Cardiac ventricle fibroblast (primary cell): Measurements from ENCODE around the genes MCRS1 and FAM186B.

DNA sequence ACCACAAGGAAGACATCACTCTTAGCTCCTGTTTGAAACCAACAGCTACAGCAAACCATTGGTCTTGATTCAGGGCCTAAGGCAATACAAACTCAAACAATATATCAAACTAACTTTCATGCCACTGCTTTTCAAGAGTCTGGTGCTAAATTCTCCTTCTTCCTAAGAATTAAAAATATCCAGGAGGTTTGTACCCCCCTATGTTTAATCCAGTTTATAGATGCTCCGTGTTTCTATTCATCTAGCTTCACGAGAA is 25.4 kb downstream of the KANSL2 start:
- RAMPAGE, long total RNA = no peak

DNA sequence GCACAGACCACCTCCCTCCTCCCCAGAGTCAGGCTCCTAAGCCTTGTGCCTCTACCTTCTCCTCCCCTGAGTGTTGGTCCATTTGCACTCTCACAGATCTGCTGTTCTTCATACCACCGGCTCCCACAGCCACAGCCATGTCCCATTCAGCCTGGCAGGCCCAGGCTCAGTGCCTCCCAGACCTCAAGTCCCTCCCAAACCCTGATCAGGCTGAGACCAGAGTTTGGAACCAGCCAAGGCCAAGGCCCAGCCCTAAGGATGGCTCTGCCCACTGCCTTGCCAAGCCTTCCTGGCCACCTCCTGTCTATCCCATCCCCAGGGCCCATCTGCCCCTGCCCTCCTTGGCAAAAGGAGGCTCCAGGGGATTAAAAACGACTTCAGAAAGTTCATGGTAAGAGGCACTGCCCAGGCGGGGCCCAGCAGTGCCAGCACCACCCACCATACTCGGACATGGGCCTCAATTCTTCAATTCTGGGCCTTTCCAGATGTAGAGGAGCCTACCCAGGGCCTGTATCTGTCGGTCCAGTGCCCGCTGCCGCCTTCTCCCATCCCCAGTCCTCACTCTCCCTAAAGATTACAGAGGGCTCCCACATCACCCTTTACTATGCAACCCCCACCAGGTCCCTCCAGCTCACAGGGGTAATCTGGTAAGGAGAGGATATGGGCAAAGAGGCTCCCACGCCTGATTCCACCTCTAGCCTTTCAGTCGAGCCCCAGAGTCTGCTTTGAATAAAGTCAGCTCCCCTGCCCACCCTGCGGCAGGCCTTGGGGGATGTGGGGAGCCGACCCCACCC is 1.0 kb downstream of the ADCY6 start:
- RAMPAGE, long total RNA = no peak

DNA sequence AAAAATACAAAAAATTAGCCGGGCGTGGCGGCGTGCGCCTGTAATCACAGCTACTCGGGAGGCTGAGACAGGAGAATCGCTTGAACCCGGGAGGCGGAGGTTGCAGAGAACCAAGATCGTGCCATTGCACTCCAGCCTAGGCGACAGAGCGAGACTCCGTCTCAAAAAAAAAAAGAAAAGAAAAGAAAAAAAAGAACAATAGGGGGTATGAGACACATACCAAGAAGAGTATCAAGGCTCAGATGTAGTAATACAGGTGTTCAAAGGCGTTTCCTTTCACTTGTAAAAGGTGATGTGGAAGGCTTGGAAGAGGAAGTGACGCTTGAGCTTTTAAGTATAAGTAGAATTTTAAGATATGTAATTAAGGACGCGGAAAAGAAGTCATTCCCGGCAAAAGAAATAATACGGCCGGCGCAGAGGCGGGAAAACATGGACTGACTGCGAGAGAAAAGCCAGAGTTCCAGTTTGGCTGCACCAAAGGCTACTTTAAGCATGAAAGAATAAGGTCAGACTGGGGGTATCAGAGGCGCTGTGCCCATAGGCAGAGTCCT is 578 bp downstream of the DDX23 start:
- RAMPAGE, long total RNA = no peak

- RAMPAGE, long total RNA = no peak
Measured at GRCh38 chr12:48853068-48853692, 1.2 kb upstream of the DDX23 start.

- RAMPAGE, long total RNA = no peak
Measured at GRCh38 chr12:48938549-48939378, 13.5 kb upstream of the FKBP11 start.

- RAMPAGE, long total RNA = no peak
Measured at GRCh38 chr12:48978030-48978294, 160 bp upstream of the WNT1 start.

- RAMPAGE, long total RNA = no peak
Measured at GRCh38 chr12:49049308-49049830, 11.2 kb downstream of the KMT2D start.

DNA sequence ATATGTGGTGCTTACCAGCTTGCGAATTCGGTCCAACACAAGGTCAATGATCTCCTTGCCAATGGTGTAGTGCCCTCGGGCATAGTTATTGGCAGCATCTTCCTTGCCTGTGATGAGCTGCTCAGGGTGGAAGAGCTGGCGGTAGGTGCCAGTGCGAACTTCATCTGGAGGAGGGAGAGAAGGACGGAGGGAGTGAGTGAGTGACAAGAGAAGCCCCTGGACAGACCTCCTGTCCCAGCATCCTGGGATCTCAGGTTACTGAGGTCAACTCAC is 2.0 kb downstream of the TUBA1B start:
- RAMPAGE, long total RNA = no peak

DNA sequence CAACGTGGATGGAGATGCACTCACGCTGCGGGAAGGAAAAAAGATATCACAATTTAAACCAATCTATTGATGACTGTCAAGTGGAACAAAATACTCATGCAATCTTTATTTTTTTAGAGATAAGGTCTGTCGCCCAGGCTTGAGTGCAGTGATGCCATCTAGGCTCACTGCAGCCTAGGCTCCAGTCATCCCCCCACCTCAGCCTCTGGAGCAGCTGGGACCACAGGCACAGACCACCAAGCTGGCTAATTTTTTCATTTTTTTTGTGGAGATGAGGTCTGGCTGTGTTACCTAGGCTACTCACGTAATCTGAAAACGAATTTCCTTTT is 1.5 kb downstream of the TUBA1B start:
- RAMPAGE, long total RNA = no peak

DNA sequence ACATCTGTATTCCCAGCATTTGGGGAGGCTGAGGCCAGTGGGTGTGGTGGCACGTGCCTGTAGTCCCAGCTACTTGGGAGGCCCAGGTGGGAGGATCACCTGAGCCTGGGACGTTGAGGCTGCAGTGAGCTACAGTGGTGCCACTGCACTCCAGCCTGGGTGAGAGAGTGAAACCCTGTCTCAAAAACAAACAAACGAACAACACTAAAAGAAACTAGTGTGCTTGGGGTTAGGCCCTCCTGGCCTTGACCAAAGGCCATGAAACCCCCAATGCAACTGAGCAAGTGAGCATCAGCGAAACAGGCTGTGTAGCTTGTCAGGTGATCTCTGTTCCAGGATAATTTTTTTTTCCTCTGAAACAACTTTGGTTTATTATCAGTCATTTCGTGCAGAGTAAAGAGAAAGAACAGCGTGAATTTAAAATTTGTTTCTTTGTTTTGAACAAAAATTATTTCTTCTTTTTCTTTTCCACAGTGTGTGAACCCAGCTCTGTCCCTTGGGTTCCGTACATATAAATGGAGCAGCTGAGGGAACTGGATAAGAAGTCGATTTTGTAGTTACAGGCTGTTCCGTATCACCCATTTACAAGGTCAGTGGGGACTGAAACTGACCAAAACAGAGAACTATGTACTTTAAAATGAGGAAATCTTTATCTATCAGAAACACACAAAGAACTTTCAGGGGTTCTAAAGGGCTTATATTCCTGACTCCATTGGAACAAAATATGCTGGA is 8.8 kb upstream of the TUBA1C start:
- RAMPAGE, long total RNA = no peak

GRCh38 chr12:49347093-49347276 is 297 bp downstream of the DNAJC22 start:
- RAMPAGE, long total RNA = no peak

GRCh38 chr12:49460625-49461325 is 78.1 kb upstream of the KCNH3 start:
- RAMPAGE, long total RNA = no peak

DNA sequence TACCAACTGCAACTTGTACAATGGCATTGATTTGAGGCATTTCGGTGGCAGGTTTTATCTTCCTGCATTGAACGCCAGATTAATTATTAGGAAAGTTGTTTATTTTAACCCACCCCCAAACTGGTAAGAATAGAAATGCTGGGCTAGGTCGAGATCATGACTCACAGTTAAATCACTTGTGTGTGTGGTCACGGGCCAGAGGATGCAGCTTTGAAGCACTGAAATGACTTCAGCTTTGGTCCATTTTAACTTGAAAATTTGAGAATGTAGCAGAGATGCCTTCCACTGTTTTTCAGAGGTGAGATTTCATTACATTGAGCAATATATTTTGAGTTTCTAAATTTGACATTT is 23.6 kb upstream of the KCNH3 start:
- RAMPAGE, long total RNA = no peak

DNA sequence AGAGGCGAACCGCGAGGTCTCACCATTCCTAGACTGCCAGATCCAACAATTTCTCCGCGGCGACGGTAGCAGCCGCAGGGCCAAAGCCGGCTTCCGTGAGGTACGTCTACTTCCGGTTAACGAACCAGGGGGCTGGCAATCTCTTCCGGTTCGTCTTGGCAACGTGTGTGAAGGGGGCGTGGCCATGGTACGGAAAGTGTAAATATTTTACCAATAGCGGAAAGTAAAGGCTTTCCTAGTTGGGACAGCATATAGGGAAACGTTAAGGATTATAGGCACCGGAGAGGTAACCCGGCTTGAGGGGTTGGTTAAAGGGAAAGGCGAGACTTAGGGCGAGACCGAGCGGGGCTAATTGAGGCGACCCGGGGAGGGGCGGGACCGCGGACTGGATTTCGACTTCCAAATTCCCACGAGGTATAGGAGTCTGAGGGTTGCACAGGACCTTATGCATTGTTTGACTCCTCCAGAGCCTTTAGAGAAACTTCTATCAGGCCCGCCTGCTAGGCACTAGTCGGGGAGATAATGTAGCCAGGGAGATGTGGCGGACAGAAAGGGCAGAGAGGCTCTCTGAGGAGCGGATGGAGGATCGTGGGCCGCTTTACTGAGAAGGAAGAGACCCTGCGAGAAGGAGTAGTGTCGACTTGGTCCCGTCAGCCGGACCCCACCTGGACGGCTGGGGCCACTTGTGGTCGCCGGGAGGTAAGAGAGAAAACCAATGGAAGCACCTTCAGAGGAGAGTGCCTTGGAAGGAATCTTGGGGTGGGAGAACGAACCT is at the start of gene MCRS1:
Gene MCRS1, minus strand, starts transcription at position 118 of the 775 bp plus-strand sequence.
- RAMPAGE, long total RNA = start-site peak on the minus strand centred at position 92 of the sequence, 33 bp wide, 55 and 25 reads in 2 replicates

GRCh38 chr12:49605544-49605743 is at the start of gene FAM186B:
FAM186B (minus strand) TSS chr12:49605639.
- RAMPAGE, long total RNA = no peak

- RAMPAGE, long total RNA = no peak
Measured at GRCh38 chr12:49808296-49809292, 19.6 kb downstream of the NCKAP5L start.

DNA sequence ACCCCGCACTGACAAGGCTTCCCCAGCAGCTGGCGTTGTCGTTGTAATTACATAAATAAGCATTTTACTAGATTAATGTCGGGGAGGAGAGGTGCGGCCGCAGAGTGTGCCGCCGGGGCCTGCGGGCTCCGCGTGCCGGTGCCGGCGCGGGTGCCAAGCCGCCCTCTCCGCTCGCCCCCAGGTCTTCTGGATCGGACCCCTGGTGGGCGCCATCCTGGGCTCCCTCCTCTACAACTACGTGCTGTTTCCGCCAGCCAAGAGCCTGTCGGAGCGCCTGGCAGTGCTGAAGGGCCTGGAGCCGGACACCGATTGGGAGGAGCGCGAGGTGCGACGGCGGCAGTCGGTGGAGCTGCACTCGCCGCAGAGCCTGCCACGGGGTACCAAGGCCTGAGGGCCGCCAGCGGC is 4.7 kb downstream of the AQP2 start:
- RAMPAGE, long total RNA = no peak

- RAMPAGE, long total RNA = no peak
Measured at GRCh38 chr12:50085585-50085993, 447 bp downstream of the SMARCD1 start.

DNA sequence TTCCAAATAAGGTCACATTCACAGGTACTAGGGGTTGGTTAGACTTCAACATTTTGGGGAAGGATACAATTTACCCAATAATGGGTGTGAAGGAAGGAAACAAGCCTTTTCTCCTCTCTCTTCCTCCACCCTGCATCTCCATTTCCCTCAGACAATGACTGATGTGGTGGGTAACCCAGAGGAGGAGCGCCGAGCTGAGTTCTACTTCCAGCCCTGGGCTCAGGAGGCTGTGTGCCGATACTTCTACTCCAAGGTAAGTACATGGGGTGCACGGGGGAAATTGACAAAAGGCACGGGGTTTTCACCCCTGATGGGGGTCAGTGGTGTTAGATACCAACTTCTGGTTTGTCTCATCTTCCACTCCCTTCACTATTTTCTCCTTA is 5.3 kb upstream of the GPD1 start:
- RAMPAGE, long total RNA = no peak

DNA sequence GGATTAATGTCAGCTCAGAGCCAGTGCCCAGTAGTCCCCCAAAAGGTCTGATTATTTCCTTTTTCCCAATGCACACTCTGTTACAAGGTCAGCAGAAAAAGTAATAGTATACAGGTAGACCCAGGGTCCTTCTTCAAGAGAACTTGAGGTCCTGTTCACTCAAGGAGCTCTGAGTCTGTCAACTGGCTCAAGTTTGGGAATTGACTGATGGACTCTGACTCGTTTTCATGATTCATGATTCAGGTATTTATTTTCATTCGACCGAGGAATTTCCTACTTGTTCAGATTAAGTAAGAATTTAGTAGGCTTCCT is 6.3 kb downstream of the FAM186A start:
- RAMPAGE, long total RNA = no peak